Parietal lobe (tissue), 2 donors: ENCODE data around the genes MRTFA, SLC25A17 and XPNPEP3.

- RAMPAGE, long total RNA, result no peak
Observed at GRCh38 chr22:40178165-40178963, 639 bp downstream of the TNRC6B start.

DNA sequence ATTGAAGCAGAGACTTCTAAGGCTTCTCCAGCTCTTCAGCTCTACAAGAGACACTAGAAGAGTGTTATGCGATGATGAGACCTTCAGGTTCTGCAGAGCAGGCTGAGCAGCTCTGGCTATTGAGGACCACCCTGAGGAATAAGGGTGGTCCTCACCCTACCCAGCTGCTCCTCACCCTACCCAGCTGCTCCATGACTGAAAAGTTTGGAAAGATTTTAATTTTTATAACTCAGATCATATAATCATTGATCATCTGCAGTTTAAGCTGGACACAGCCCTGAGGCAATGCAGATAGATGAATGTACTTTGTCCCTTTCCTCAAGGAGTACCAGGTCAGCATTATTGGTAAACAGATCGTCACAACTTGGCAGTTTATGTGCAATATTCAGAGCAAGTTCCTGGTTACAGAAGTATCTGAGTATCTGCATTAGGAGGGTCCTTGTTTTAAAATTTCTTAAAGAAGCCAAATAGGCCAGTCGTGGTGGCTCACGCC lies 3.5 kb downstream of the TNRC6B start:
- RAMPAGE, long total RNA, result no peak

- RAMPAGE, long total RNA, result no peak
Observed at GRCh38 chr22:40330601-40331032, 15.7 kb upstream of the ADSL start.

DNA sequence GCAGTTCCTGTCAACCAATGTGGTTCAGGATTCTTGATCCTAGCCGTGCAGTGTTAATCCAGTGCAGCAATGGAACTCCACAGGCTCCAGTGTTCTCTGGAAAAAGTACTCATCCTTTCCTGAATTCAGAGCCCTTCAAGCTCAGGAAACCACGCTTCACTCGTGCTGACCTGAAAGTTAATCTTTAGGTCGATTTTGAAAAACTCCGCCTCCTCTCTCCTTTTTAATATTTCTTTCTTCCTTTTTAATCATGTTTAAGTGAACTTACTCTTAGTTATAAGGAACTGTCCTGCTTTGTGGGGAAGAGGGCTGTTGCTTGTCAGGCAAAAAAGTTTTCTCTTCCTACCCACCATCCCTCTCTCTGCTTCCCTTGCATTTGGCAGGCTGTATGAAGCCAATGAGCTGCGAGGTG lies 14.3 kb upstream of the ADSL start:
- RAMPAGE, long total RNA, result no peak

DNA sequence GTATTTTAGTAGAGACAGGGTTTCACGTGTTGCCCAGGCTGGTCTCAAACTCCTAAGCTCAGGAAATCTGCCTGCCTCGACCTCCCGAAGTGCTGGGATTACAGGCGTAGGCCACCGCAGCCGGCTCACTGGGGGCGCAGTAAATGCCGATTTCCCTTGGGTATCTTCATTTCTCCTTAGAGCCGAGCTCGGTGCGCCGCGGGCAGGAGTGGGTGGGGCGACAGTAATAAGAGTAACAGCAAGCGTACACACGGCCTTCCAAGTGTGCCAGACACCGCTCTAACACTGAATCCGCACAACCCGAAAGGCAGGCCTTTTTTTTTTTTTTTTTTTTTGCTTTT lies 526 bp upstream of the ADSL start:
- RAMPAGE, long total RNA, result no peak

DNA sequence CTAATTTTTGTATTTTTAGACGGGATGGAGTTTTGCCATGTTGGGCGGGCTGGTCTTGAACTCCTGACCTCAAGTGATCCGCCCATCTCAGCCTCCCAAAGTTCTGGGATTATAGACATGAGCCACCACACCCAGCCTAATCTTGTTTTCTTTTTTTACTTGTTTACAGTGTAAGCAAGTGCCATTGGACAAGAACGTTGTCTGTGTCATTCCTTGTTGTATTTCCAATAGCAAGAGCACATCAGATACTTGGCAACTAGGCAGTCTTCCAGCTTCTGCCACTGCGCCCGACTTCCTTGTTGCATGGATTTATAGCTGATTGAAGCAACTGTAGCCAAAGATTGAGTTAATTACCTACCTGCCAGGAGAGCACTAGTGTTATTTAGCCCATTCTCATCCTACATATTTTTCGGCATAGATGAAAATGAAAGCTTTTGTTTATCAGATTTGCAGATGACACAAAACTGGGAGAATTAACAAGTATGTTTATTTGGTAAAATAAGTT lies 3.0 kb upstream of the SGSM3 start:
- RAMPAGE, long total RNA, result no peak

- RAMPAGE, long total RNA, result no peak
Observed at GRCh38 chr22:40498873-40499655, 128.7 kb downstream of the SGSM3 start.

DNA sequence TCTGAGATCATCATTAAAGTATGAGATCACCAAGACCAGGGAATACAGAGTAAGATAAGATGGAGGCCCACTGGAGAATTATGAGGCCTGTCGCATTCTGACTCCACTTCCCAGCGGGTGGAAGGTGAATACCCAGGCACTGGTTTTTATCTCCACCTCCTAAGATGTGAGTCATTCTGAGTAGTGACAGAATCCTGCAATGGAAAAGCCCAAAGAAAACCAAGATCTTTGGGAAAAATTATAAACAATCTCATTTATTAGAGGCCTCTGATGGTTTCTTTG lies 108.5 kb downstream of the MRTFA start:
- RAMPAGE, long total RNA, result no peak

- RAMPAGE, long total RNA, result no peak
Observed at GRCh38 chr22:40635913-40636881, at the start of gene MRTFA. Gene MRTFA, minus strand, starts transcription at chr22:40636719.

GRCh38 chr22:40694318-40695019 lies 15.2 kb downstream of the MCHR1 start:
- RAMPAGE, long total RNA, result no peak

GRCh38 chr22:40819148-40820041 lies at the start of gene SLC25A17:
Gene SLC25A17, minus strand, starts transcription at chr22:40819346.
- RAMPAGE, long total RNA, result start-site peak on the minus strand at chr22:40819330-40819381, 133 and 127 reads in 2 replicates

DNA sequence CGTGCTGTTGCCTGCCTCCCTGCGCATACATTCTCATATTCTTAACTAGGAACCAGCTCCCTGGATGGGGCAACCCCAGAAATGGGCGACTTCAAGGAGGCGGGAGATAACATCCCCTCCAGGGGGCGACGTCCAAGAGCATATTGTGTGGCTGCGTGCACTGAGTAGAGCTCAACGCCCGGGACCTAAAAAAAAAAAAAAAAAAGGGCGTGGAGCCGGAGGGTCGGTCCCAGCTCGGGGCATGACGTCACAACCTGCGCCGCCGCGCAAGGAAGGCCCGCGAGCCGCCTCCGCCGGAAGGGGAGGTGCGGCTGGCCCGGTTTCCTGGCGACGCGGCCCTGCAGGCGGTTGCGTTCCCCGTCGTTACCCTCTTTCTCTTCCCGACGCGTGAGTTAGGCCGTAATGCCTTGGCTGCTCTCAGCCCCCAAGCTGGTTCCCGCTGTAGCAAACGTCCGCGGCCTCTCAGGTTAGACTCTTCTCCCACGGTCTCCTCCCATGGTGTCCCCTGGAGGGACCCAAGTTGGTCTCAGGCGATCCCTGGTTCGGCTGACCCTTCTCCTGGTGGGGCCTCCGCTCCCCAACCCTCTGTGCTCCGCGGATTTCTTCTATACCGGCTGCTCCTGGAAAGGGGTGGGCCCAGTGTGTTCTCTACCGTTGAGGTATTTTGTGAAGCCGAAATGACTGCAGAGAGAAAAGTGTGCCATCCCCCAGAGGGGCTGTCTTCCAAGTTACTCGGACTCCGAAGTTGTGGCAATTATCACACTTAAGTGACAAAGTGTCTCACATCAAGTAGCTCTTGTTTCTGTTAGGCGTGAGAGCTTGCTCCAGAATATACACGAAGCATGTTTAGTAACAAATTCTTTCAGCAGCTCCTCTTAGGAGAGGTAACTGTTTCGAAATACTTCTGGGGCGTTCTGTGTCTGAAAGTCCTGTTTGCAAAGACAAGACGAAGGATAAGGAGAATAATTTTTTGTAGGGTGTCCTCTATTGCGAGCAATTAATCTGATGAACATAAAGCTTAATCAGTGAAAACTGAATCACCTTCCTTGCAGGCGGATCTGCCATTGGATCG lies at the start of gene XPNPEP3:
Gene XPNPEP3 (plus strand): TSS at position 369 of the 1,072 bp plus-strand sequence.
- RAMPAGE, long total RNA, result no peak

- RAMPAGE, long total RNA, result no peak
Observed at GRCh38 chr22:40931892-40932580, 19.1 kb upstream of the RBX1 start.

- RAMPAGE, long total RNA, result no peak
Observed at GRCh38 chr22:40951521-40952249, 507 bp downstream of the RBX1 start.

- RAMPAGE, long total RNA, result no peak
Observed at GRCh38 chr22:41117165-41118078, 25.0 kb downstream of the EP300 start.

GRCh38 chr22:41181815-41182231 lies 23.3 kb upstream of the L3MBTL2 start:
- RAMPAGE, long total RNA, result no peak

- RAMPAGE, long total RNA, result no peak
Observed at GRCh38 chr22:41301975-41303175, 1.1 kb downstream of the ZC3H7B start.

- RAMPAGE, long total RNA, result no peak
Observed at GRCh38 chr22:41326934-41327698, 25.8 kb downstream of the ZC3H7B start.

- RAMPAGE, long total RNA, result no peak
Observed at GRCh38 chr22:41367851-41368944, 13.5 kb upstream of the TEF start.

GRCh38 chr22:41369065-41369627 lies 12.6 kb upstream of the TEF start:
- RAMPAGE, long total RNA, result no peak